ENCODE data around the genes NDUFA4 and VWDE.

GRCh38 chr7:10939300-10940379 is at the start of gene NDUFA4:
Gene NDUFA4, minus strand, starts transcription at chr7:10940153.
- PRO-cap = bidirectional peak, plus-strand start at chr7:10939879, minus-strand start at chr7:10939821; bidirectional peak, plus-strand start at chr7:10940765, minus-strand start at chr7:10940132

- PRO-cap = bidirectional peak, plus-strand start at chr7:10974369, minus-strand start at chr7:10974299
Measured at GRCh38 chr7:10974054-10974747, 529 bp downstream of the PHF14 start.

- PRO-cap = no peak
Measured at GRCh38 chr7:11237603-11238299, 264.1 kb downstream of the PHF14 start.

DNA sequence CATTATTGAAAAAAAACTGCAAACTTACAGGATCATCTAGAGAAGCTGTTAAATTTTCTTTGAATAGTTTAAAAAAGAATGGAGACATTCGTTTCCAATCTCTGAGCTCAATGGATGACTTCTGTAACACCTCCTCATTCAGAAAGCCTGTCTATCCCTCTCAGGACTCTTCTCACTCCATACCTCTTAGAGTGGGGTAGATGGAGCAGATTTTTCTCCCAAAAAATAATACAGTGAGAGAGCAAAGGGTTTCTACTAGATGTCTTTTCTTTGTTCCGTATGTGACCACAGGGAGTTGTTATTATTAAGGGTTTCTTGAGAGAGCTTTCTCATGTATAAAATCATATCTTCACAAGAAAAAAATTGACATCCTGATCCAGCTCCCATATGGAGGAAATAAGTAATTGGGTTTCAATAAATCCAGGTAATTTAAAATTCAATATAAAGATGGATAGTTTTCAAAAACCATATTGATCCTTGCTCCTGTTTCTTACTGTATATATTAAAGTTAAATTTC is 407.4 kb downstream of the PHF14 start:
- PRO-cap = no peak

- PRO-cap = no peak
Measured at GRCh38 chr7:12216306-12216894, 5.3 kb downstream of the TMEM106B start.

- PRO-cap = no peak
Measured at GRCh38 chr7:12403149-12404156, at the start of gene VWDE. Gene VWDE, minus strand, starts transcription at chr7:12403865.

DNA sequence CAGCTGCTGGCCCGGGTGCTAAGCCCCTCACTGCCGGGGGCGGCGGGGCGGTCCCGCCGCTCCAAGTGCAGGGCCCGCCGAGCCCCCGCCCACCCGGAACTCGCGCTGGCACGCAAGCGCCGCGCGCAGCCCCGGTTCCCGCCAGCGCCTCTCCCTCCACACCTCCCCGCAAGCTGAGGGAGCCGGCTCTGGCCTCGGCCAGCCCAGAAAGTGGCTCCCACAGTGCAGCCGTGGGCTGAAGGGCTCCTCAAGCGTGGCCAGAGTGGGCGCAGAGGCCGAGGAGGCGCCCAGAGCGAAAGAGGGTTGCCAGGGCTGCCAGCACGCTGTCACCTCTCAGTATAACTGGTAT is 14.2 kb upstream of the SCIN start:
- PRO-cap = no peak

DNA sequence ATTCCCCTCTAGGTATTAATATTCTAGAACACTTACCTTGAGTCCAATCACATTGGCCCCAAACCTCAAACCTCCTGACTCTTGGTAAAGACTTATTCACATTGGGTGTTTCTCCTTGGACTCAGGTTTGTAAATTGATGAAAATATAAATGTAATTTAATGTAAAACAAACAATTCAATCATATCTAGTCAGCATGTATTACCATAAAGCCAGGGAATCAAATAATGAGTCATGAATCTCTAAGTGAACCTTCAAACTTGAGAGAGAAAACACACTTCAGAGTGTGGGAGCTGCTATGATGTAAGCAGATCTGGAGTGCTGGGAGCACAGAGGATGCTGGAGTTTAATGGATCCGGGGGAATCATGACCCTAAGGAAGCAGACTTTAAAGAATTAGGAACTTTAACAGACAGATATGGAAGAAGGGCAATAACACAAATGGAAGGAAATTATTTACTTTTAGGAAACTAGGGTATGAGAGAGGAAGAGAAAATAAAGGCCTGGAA is 5.2 kb upstream of the SCIN start:
- PRO-cap = no peak

- PRO-cap = no peak
Measured at GRCh38 chr7:12643573-12644194, 43.7 kb upstream of the ARL4A start.

DNA sequence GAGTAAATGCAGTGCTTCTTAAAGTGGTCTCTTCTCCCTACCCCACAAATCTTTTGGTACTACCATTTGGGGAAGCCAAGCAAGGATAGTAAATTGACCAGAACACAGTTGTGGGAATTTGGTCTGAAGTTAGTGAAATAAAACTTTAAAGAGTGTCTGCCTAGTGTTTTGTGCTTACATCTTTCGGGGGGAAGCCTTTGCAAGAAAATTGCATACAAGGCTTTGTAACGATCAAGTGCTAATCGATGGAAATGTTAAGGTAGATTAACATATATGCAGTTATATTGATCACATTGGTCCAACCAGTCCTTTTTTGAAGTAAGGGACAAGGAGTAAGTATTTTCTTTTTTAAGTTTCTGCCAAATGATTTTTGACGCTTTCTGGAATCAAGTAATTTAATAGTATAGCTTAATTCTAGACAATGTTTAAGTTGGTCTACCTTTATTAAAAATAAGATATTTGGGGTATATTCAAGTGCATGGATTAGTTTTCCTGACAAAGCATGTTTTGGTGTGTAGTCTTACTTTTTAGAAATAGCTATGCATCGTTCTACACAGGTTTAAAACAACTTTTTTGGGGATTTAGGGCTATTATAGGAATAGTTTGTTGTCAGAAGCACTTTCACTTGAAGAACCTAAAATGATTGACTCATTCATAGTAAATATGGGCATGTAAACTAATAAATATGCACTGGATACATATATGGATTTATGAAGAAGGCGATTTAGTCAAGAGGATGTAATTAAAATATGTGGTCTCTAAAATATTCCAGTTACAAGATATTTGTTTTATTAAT is 1.8 kb downstream of the ARL4A start:
- PRO-cap = no peak

DNA sequence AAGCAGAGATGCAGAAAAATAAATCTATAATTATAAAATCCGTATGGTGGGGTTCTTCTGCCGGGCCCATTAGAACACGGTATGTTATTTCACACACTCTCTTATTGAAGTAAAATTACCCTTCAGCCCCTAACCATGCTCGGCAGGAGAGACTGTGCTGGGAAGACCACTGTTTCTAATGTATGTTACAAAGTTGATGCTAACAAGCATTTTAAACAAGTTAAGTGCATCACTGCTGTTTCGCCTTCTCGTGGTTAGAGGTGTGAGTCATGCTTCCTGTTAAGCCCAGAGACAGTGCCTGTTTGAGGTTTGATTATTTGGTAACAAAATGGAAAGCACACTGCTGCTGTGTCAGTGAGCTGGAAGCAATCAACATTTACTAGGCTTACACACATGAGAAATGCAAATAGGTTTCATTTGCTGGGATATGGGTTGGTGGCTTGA is 139.4 kb downstream of the ETV1 start:
- PRO-cap = no peak

DNA sequence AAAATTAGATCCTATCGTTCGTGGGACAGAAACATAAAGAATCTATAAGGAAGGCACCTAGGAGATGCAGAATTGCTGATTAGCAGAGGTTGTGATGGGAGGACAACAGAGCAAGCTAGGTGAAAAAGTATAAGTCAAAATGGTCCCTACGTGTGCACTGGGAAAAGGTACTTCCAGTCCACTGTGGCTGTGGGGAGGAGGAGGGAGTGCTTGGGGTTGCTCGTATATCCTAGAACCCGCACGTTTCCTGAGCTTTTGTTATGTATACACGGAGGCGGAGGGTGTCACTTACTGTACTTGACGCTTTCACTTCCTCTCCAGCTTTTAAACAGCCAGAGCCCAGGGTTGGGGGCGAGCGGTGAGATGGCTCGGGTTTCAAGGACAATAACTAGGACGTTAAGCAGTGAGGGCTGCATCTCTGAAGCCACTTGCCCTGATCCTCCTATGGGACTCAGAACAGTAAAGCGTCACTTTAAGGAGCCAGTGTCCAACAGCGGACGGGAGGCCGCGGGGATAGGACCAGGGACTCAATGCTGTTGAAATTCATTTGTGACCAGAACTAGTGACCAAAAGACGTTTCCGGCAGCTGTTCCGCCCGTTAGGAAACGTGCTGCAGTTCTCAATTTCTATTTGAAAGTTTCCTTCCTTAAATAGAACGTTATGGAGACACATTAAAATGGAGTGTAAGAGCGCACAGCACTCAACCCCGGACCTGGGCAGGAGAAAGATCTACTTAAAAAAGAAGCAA is 969 bp upstream of the ETV1 start:
- PRO-cap = no peak

DNA sequence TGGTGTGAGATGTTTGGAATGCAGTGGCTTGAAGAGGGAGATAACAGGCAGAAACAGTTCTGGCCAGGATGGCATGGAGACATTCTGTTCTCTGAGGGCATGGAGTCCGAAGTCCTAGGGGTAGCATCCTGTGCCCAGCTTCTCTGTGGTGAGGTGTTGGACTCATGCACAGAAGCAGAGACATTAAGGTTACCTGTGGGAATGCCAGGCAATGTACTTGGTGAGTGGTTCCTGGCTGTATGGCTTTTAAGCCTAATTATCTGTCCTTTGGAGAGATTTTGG is 217.8 kb upstream of the ETV1 start:
- PRO-cap = no peak

DNA sequence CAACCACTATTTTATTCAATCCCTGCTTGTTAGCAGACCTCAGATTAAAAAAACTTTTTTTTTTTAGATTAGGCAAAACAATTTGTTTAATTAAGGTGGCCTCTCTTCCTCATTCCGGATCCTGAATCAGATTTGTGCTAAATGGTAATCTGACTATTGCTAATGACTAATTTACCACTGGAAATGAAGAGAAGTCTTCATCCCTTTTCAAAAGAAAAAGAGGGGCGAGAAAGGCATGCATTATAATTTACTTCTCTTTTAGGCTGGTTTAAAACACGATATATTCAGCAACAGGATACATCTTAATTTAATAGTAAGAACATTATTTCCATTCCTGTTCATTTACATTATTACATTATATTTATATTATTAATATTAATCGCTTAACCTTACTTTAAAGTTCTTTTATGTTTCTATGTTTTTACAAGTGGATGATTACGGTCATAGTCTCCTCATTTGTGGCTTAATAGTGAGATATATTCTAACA is 39.6 kb upstream of the DGKB start:
- PRO-cap = no peak

GRCh38 chr7:16740107-16740584 is 13.4 kb upstream of the TSPAN13 start:
- PRO-cap = no peak

DNA sequence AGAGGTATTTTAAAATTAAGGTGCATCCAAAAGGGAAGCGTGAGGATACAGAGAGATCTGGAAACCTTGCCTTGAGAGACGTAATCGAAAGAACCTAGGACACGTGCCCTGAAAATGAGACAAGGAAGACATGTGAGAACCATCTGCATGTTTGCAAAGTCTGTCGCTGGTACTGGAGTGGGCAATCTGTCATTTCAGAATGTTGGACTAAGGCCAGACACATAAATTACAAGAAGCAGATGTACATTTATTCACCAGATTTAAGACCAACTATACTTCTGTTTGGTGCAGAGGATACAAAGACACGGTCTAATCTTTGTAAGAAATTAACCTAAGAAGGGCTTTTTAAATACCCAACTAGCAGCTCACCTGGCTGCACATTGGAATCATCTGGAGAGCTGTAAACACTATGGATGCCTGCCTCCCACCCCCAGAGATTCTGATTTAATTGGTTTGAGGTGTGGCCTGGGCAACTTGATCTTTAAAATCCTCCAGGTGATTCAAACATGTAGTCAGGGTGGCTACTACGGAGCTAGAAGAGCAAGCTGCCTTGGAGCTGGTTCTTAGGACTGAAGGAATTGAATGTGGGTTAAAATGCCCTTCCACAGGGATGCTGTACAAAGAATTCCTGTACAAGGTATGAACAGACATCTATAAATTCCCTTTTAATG is 9.0 kb downstream of the AGR2 start:
- PRO-cap = no peak

GRCh38 chr7:16815002-16815513 is 10.3 kb upstream of the AGR2 start:
- PRO-cap = no peak

DNA sequence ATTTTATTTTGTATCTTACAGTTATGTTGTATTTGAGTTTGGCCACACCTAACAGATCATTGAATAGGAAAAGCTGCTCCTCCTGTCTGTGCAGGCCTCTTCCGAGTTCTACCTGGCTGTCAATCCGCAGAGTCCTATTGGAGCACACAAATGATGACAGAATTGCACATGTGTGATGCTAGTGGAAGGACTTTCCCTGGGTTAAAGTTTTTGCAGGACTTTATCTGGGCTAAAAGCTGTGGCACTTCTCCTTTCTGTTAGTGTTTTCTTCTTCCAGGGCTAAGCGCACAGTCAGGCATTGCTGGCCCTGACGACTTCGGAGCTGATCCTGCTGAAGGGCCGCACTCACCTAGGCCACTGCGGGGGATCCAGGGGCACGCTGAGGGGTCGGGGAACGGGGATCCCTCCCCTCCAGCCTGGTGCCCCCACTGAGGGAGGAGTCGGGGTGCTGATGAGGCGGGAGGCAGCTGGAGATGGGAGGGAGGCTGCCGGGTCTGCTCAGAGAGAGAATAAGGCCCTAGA is 31.2 kb downstream of the AGR3 start:
- PRO-cap = no peak

- PRO-cap = no peak
Measured at GRCh38 chr7:17276061-17276296, 22.5 kb upstream of the AHR start.

- PRO-cap = no peak
Measured at GRCh38 chr7:17299406-17299779, 941 bp downstream of the AHR start.

Measured in NALM6 (cell line).